ENCODE measurements around the genes FNDC10 and CDK11B.

DNA sequence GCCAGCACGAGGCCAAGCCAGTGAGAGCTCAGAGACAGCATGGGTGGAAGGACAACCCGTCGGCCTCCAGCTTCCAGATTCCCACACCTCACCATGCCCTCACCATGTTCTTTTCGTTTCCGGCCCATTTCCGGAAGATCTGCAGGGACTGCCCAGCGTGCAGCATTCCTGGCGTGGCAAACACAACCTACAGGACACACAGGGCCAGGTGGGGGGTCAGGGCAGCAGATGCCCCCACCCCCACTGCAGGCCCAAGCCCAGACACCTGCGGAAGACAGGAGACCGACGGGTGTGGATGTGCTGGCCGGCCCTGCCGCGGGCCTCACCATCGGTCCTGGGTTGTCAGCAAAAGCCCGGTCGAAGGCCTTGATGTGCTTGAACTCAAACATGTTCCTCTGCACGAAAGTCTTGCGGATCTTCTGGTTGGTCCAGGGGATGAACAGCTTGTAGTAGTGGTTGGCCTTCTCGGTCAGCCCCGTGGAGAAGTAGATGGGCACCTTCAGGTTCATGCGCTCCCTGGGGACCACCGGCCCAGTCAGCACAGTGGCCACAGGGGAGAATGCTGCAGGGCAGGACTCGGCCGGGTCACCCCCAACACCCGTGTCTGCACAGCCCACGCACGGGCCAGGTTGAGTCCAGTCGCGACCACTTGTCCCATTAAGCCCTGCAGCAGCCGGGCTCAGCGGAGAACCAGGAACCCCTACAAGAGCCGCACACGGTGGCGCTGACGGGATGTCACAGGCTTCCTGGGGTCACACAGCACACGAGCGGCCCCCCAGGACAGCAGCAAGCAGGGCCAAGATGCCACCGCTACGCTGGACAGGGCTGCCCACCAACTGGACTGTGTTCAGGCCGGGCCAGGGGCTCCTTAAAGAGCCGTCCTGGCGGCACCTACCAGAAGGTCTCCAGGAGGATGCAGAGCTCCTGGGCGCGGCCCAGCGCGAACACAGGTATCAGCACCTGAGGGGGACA is 5.3 kb downstream of the PUSL1 start:
- PRO-cap: no peak

DNA sequence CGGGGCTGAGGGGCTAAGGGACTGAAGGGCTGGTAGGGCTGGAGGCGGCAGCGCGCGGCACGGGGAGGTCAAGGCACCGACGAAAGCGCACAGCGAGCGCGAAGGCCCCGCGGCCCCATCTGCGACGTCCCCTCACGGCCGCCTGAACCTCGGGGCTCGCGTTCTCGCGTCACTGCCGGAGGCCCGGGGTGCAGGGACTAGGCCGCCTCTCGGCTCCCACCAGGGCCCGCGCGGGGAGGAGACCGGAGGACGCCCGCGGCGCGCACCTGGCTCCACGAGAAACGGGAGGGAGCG is 294 bp downstream of the INTS11 start:
- PRO-cap: bidirectional peak, plus-strand start at position 172 of the sequence, minus-strand start at position 123 of the sequence

DNA sequence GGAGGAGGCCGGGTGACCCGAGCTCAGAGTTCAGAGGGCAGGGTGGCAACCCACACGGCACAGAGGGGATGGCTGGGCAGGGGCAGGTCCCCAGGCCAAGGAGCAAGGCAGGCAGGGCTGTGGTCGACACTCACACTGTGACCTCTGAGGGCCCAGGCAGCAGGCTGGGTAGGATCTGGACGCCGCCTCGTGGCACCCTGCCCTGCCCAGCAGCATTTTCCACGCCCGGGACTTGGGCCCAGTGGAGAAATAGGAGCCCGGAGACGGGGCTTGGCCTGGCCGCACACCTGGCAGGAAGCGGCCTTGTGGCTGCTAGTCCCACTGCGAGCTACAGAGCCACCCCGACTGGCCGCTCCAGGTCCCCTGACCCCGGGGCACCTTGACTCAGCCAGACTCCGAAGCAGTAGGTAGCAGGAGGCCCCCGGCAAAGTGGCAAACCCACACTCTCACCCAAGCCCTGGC is 5.2 kb downstream of the DVL1 start:
- PRO-cap: no peak

GRCh38 chr1:1347547-1348380 is 1.5 kb downstream of the DVL1 start:
- PRO-cap: no peak

- PRO-cap: no peak
These were observed 2.8 kb downstream of the AURKAIP1 start for GRCh38 chr1:1371977-1372762.

DNA sequence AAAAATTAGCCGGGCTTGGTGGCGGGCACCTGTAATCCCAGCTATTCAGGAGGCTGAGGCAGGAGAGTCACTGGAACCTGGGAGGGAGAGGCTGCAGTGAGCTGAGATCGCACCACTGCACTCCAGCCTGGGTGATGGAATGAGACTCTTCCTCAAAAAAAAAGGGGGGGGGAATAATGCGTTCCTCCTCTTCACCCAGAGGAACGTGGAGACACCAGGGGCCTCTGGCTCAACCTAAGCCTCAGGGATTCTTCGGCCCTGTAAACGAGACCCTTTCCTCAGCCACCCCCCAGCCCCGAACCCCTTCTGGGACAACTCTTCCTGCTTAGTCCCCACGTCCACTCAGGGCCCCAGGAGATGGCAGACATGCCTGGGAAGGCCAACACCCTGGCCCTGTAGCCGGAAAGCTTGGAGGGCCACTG is 2.2 kb downstream of the AURKAIP1 start:
- PRO-cap: no peak

DNA sequence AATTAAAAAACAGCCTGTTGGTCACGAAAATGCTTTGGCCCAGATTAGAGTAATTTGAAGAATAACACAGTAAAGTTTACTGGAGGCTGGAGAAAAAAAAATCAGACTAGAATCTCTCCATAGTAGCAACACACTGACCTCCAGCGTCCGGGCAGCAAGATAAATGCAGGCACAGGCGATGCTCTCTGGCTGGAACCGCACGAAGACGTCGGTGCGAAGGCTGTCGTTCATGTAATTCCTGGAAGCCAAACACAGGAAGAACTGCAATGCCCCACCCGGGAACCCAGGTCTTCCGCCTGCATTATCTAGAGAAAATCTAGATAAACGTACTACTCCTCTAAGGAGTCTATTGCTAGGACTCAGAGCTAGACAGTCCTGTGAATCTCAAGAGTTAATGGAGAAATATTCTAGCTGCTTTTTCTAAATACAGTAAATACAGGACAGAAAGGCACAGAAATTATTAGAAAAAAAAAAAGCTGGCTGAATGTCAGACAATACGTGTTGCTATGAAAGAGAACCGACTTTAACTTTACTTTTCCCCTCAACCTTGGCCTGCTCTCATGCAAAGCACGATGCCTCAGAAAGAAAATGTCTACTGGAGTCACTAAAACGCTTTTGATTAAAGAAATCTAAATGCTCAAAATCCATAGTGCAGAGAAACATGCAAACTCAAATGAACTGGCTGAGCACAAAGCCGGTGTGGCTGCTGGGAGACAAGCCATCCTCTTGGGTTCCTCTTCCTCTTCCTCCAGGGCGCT is 8.3 kb downstream of the CCNL2 start:
- PRO-cap: no peak

DNA sequence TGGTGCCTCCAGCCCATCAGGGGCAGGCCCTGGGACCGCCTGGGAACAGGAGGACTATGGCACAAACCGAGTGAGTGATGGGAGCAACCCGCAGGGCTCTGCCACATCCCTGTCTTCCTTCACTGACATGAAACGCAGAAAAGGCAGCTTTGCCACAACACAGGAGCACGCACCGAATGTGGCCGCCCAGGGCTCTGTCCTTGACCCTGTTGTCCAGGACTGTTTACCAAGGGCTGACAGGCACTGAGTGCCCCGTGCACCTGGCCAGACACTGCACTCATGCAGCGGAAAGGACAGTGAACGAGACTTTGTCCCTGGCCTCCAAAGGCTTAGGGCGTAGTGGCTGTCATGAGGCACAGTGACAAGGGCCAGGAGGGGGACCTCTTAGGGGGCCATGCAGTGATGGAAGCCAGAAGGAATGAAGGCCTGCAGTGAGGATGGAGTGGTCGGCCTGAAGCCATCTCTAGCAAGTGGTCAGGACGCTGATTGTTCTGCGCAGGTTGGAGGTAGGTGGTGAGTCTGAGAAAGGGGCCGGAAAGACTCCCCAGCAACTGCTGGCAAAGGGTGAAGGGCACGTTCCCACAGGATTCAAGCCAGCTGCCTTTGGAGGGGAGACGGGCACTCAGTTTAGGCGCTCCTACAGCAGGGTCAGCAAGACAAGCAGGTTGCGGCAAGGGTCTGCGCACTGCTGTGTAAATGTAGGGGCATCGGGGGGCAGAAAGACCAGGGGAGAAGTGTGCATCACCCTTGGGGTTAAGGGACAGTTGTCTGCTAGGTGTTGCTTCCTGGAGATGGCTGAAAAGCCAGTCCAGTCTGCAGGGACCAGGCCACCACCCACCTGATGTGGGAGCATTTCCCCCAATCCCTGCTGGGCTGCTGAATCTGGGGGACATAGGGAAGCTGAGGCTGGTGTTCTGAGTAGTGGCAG is 1.9 kb upstream of the CCNL2 start:
- PRO-cap: no peak

DNA sequence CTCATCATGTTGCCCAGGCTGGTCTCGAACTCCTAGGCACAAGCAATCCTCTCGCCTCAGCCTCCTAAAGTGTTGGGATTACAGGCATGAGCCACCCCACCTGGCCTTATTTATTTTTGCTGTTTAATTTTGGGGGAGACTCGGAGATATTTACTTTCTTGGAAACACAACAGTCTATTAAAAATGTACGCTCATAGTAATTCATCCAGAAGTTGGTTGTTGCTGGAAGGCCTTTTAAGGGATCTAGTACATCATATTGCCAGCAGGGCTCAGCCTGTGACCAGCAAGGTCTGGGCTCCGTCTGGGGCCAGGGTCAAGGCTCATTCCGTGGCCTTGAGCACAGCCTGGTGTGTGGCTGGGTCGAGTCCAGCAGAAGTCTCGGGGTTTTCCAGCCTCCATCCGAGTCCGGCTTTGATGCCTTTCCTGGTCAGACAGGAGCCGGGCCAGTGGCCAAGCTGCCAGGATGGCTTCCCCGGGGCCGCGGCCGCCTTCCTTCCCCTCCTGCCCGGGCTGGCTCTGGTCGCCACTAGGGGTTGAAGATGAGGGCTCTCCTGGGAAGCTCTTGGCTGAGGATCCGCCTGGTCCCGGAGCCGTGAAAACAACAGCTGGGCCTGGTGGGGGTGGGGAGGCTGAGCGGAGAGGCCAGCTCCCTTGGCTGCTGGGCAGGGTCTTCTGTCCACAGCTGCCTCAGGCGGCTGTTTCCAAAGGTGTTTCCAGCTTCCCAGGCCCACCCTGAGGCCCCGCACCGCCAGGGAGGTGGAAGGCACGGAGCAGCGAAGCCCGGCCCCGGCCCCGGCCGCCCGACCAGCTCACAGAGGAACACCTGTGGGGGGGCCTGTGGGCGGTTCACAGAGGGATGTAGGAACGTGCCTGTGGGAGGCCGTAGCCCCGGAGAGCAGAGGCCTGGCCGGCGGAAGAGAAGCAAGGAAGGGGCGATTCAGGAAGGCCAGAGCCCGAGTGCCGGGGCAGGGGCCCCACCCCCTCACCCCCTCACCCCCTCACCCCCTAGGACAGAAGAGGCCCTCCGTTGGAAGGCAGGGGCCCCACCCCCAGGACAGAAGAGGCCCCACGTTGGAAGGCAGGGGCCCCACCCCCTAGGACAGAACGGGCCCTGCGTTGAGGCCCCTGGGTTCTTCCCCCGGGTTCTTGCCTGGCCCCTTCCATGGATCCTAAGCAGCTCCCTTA is 4.8 kb downstream of the TMEM88B start:
- PRO-cap: no peak

- PRO-cap: bidirectional peak, plus-strand start at chr1:1511231, minus-strand start at chr1:1511017
These were observed 1.1 kb upstream of the ATAD3A start for GRCh38 chr1:1510765-1511304.

DNA sequence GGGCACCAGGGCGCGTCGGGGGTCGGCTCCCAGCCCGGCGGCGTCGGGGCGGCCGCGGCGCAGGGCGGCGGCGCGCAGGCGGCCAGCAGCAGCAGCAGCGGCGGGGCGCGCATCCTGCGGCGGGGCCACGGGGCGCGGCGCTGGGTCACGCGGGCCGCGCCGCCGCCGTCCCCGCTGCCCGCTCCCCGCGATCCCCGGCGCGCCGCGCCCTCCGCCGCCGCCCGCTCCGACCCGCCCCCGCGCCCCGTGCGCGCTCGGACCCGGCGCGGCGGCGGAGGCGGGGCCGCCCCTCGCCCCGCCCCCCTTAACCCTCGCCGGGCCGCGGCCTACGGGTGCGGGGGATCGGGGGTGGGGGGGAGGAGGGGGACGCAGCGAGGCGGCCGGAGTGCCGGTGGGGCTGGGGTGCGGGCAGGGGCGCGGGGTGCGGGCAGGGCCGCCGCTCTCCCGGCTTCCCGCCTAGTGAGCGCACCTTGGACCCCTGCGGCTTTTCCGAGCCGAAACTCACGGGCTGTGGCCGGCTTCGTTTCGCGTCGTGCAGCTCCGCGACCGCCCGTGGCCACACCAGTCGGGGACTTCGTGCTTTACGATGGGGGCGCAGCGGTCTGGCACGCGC is at the start of gene FNDC10:
TSS of gene FNDC10 (minus strand) at position 233 of the 613 bp plus-strand sequence.
- PRO-cap: bidirectional peak, plus-strand start at position 342 of the sequence, minus-strand start at position 228 of the sequence

DNA sequence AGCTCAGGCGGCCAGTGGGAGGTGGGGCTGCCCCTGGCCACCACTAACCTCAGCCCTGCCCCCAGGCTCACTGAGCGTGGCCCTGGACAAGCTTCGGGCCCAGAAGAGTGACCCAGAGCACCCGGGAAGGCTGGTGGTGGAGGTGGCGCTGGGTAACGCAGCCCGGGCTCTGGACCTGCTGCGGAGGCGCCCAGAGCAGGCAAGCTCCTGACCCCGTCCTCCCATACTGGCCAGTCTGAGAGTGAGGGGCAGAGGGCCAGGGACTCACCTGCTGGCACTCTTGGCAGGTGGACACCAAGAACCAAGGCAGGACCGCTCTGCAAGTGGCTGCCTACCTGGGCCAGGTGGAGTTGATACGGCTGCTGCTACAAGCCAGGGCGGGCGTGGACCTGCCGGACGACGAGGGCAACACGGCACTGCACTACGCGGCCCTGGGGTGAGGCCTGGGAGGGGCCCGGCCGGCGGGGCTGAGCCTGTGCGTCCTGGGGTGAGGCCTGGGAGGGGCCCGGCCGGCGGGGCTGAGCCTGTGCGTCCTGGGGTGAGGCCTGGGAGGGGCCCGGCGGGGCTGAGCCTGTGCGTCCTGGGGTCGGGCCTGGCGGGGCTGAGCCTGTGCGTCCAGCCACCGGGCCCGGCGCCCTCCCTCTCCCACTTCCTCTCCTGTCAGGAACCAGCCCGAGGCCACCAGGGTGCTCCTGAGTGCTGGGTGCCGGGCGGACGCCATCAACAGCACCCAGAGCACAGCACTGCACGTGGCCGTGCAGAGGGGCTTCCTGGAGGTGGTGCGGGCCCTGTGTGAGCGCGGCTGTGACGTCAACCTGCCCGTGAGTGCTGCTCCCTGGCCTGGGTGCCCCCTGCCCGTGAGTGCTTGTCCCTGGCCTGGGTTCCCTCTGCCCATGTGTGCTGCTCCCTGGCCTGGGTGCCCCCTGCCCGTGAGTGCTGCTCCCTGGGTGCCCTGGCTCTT is 4.7 kb upstream of the MMP23B start:
- PRO-cap: no peak

GRCh38 chr1:1631365-1631509 is 736 bp upstream of the MMP23B start:
- PRO-cap: no peak

DNA sequence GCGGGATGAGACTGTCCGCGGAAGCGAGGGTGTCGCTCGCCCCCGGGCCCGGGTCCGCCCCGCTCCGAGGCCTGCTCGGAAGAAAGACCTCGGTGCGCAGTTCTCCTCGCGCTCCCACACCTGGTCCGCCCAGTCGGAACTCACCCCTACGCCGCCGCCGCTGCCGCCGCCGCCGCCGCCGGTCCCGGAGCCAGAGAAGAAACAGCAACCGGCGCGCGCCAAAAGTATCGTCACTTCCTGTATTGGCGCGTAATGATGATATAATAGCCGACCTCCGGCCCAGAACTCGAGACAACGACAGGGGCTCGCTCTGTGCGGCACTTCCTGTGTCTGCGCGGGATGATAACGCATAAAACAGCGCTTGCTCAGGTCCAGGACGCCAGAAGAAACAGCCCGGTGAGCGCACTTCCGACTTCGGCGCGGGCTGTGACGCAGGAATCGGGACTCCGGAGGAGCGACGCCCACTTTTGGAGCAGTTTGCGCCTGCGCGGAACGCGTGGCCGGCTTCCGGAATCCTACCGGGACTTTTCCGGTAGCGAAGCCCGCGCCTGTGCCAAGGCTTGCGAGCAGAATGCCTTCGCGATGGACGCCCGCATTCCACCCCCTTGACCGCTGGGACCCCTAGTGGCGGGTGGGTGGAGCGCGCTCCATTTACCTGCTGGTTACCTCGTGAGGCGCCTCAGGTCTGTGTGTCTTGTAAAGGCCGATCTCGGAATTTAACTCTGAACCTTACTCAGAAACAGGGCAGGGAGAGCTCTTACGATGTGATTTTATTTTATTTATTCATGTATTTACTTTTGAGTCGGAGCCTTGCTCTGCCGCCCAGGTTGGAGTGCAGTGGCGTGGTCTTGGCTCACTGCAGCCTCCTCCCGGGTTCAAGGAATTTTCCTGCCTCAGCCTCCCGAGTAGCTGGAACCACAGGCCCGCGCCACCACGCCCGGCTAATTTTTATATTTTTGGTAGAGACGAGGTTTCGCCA is at the start of gene CDK11B:
TSS of gene CDK11B (minus strand) at position 235 of the 979 bp plus-strand sequence.
- PRO-cap: bidirectional peak, plus-strand start at position 320 of the sequence, minus-strand start at position 203 of the sequence; bidirectional peak, plus-strand start at position 651 of the sequence, minus-strand start at position 440 of the sequence

DNA sequence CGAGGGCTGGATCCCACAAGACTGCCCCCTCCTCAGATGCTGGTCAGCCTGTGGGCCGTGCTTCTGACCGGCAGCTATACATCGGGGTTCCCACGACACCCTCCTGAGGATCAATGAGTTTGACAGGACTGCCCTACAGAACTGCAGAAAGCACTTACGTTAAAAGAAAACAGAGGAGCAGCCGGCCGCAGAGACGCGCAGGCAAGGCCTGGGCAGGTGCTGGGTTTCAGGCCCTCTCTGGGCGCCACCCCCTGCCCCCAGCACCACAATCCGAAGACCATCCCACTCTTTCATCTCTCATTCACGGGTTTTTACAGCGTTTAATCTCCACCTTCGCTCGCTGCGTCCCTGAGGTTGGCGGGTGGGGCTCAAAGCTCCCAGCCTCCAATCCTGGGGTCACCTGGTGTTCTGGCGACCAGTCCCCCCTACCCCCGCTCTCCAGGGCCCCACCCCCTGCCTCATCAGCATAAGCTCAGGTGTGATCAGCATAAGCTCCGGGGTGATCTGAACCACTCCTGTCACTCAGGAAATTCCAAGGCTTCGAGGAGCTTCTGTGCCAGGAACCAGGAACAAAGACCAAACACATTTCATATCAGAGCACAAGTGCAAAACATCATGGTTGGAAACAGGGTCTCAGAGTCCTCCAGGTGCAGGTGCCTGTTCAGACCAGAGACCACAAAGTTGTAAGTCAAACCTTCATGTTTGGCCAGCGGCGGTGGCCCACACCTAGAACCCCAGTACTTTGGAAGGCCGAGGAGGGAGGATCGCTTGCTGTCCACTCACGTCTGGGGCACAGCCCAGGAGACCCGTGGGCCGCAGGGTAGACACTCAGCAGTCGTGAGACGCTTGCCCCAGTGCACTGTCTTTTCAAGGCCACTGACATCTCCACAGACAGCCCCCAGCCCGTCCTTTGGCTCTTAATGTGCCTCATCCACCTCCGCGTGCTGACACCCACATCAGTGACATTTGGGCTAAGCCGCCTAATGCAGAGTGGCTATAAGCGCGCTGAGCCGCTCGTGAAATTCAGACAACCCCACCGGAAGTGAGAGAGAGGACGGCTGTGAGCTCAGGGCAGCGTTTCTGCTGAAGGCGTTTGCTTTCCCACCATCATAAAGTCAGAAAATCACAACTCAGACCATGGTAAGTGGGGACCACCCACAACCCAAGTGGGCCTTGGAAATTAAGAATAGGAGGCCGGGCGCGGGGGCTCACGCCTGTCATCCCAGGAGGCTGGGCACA is 8.9 kb downstream of the SLC35E2B start:
- PRO-cap: unidirectional peak, plus-strand start at position 333 of the sequence; unidirectional peak, plus-strand start at position 521 of the sequence

- PRO-cap: no peak
These were observed 18.5 kb downstream of the NADK start for GRCh38 chr1:1759660-1760282.

GRCh38 chr1:1790199-1790627 is 11.9 kb upstream of the NADK start:
- PRO-cap: no peak

DNA sequence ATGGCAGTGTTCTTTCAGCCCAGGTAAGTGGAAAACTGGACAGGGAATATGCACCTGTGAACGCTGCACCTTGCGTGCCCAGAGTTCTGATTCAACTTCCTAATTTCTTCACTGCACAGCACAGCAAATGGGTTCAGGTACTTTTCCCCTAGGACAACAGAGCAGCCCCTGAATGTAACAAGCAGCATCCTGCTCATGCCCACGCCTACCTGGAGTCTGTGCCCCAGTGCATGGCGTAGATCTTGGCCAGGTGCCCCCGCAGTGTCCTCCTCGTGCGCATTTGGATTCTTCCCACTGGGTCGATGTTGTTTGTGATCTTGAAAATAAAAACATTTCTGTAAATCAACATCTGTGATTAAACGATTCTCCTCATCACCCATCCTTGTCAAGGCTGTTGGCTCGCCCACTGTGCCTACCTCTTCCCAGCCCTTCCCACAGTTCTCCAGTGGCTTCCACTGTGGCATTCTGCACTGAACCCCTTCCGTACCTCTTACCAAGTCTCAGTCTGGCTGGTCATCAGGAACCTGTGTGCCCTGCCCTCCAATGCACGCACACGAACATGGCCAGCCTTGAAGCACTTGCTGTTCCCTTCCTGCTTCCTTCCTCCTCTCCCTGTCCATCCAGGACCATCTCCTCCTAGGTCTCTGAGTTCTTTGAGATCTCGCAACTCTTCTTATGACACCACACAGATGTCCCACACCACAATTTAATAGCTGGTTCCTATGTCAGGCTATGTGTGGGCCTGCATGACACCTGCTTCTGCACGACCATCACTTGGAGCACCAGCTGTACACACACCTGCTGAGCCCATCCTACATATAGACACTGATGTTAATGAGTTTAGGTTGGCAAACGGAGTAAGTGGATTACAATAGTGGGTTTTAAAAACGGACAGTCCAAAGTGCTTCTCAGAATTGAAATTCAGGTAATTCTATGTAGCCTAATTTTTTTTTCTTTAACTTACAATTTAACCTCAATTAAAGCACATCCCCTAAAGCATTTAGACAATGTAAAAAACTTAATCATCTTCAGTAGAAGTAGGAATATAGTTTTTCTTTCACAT is 37.6 kb upstream of the NADK start:
- PRO-cap: no peak

DNA sequence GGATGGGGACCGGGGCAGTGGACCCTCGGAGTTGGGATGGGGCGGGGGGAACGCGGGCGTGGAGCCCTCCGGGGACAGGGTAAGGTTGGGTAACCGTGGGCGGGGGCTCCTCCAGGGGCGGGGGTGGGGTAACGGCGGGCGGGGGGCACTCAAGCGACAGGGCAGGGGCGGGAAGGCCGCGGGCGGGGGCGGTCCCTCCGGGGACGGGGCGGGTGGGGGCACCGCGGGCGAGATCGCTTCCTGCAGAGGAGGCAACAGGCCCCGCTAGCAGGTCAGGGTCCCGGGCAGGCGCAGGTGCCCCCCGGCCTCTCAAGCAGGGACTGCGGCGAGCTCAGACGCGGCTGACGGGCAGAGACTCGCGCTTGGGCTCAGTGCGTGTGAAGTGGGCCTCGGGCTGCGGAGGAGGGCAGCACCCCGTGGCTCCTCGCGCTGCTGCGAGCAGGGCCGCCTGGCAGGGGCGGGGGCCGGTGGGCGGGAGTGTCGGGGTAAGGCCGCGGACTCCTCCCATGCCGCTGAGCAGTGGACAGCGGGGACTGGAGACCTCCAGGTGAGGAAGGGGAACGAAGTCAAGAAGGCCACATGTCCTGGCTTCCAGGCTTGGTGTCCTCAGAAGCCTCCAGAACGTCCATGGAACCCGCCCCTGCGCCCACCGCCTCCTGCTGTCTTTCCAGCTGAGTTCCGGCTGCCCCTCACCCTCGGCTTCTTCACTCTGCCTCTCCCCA is 579 bp upstream of the GNB1 start:
- PRO-cap: bidirectional peak, plus-strand start at position 245 of the sequence, minus-strand start outside the sequence; bidirectional peak, plus-strand start at position 546 of the sequence, minus-strand start at position 355 of the sequence

DNA sequence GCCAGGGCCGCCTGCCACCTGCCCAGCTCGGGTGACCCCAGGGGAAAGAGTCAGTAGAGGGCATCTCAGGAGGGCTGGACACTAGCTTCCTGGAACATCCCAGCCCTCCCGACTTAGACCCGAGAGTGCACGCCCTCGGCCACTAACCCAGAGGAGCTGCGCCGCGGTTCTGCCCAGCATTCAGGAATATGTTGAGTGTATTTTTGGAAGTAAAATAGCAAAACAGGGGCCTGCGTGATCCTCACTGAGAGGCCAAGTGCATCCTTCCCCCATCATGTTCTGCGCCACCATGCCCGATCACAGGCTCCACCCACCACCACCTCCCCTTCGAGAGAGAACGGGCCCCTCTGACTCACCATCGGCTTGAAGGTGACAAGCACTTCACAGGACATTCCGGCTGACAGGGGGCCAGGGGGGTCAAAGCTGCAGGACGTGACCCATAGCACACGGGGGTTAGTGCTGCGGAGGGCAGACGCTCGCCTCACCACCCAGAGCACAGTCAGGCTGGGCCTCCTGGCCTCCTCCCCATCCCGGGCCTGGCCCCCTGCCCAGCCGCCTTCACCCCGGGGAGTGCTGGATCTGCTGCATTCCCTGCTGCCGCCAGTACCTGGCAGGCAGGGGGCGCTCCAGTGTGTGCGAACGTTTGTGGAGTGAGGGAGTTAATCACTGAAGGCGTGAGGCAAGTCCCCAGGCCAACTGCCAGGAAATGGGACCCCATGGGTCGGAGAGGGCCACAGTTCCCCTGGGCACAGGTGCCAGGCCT is 40.7 kb upstream of the TMEM52 start:
- PRO-cap: bidirectional peak, plus-strand start at position 403 of the sequence, minus-strand start at position 291 of the sequence

Measured in H9 (cell line).